Hair follicular keratinocyte (primary cell): ENCODE results near the genes IPO5 and SLC15A1.

GRCh38 chr13:97256959-97257571, 34.9 kb downstream of the MBNL2 start:
- RAMPAGE, long total RNA = no peak

- RAMPAGE, long total RNA = no peak
Observed at GRCh38 chr13:97257634-97258504, 35.7 kb downstream of the MBNL2 start.

- RAMPAGE, long total RNA = no peak
Observed at GRCh38 chr13:97295161-97296104, 73.3 kb downstream of the MBNL2 start.

DNA sequence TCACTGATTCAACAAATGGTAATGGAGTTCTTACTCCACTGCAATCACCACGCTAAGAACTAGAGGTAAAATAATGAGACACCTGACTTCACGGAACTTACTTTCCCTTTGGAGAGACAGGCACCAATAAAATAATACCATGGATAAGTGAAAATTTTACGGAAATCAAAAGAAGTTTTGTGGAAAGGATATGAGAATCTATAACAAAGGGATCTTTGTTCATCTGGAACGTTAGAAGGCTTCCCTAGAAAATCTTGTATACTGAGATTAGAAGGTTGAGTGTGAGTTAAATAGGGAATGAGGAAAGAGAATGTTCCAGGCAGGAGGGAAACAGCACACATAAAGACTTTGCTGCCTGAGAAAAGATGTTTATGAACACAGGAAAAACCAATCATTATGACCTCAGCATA, 19.6 kb upstream of the RAP2A start:
- RAMPAGE, long total RNA = no peak

DNA sequence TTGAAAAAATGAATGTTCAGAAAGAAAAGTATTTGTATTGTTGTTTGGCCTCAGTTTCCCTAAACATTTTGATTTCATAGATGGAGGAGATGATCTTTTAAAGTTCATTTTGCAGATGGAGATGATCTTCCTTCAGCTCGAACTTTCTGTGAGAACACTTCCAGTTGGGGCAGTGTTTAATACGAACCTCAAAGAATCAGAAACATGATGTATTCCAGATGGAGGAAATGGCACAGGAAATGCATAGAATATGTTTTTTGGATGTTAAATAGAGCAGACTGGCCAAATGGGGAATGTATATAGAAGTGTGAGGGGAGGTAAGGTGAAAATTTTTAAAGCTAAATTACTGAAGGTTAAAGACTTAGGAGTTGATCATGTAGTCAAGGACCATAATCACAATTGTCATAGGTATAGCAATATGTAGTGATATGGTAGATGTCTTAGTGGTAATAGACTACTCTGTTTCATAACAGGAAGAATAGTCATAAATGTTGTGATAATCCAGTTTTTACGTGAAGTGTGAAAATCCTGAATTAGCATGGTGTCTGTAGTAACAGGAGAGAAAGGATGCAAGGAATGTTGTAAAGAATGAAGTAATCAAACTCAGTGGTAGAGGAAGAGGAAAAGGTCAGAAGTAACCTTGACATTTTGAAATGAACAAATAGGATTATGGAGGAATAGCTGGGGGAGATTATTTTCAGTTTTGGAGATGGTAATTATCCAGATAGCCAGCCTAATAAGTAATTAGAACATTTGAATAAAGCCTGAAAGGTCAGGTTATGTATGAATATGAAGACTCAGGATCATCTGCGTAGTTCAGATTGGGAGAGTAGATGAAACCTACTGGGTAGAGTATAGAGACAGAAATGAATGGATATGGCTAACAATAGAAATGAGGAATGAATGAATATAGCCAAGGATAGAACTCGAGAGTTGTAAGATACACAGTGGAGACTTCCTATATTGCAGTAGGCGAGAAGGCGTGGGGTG, 5.2 kb downstream of the RAP2A start:
- RAMPAGE, long total RNA = no peak

- RAMPAGE, long total RNA = no peak
Observed at GRCh38 chr13:97538401-97538659, 104.4 kb downstream of the RAP2A start.

- RAMPAGE, long total RNA = no peak
Observed at GRCh38 chr13:97953508-97953857, at the start of gene IPO5. IPO5 (plus strand) TSS chr13:97953675.

DNA sequence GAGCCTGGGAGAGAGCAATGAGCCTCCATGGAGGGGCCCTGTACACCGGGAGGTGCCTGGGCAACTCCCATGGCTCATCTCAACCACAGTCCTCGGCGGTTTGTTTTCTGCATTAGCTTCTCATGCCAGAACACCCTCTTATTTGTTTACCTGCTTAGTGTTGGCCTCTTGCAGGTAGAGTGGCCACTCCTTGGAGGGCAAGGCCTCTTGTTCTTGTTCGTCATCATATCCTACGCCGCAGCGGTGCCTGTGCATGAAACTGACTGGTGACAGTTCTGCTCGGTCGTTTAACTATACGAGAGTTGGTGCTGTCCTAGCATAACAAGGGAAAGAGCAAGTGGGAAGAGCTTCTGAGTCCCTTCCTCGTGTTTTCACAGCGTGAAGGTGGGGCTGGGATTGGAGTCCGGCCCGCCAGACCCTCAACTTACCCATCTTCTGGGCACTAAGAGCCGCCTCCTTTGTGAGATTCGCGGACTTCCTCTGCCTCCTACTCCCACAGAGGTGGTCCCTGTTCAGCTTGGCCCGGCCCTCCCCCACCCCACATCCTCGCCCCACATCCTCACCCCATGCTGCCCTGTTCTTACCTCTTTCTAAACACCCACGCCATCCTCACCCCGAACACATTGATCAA, 40.6 kb upstream of the RNF113B start:
- RAMPAGE, long total RNA = no peak

DNA sequence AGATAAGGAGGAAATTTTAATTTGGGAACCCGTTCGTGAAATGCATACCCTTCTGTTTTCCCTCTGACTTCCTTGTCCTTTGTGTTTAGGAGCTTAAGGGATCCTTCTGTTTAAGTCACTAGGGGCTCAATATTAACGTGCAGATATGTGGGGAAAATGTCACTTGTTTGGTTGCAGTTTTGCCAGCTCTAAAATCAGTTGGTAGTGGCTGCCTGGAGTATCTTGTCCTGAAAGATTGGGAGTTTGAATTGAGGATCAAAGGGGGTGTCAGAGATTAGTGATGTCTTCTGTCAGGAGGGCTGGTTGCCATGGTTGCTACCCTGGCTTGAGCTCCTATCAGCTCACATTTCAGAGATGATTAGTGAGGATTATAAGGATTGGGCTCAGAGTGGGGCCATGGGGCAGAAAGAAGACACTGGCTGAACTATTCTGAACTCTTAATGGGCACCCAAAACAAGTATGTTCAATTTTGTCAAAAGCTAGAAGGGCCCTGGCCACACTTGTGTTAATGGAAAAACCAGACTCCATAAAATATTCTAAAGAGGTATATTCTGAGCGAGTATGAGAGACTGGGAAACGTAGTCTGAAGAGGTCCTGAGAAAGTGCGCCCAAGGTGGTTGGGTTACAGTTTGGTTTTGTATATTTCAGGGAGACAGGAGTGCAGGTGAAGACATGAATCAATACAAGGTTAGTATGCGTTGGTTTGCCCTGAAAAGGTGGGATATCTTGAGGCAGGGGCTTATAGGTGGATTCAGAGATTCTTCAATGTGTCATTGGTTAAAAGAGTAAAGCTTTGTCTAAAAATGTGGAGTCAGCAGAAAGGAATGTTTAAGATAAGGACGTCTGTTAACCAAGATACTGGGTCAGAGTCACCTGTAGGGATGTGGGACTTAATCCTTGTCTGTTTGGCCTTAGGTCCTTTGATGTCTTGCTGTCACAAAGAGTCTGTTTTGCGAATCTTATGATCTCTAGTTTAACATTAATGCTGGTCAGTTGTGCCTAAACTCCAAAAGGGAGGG, 95.7 kb upstream of the RNF113B start:
- RAMPAGE, long total RNA = no peak

DNA sequence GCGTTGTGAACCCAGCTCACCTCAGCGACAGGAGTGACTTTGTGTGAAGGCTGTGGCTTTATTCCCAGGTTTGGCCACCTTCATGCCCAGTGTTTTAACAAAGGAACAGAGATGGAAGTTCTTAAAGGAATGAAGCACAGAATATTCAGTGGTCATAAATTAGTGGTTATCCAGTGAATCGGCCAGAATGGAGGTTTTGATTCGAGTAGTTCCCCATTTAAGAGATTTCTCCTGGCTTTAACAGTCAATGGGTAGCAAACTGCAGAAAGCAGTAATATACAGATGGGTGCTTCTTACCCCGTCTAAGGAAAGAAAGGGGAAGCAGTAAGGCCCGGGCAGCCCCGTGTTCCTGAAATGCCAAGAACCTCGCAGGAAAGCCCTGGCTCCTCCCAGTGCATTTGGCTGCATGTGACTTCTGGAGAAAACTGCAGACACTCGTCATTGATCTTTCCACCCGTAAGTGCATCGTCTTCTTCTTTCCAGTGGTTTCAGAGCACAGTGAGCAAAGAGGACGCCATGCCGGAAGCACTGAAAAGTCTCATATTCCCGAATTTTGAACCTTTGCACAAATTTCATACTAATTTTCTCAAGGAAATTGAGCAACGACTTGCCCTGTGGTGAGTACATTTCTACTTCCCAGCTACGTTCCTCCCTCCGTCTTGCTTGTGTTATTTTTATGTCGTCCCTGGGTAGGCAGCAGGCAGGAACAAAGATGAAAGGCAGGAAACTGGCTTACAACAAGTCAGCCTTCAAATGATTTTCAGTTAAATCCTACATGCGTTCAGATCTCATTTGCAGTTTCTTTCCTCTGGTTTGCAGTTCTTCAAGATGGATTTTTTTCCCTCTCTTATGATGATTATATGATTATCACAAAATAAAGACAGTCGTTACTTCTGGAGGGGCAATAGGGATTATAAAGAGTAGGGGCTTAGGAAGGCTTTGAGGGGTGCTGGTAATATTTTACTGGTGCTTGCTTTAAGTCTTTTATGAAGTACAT, 165.2 kb downstream of the STK24 start:
- RAMPAGE, long total RNA = no peak

DNA sequence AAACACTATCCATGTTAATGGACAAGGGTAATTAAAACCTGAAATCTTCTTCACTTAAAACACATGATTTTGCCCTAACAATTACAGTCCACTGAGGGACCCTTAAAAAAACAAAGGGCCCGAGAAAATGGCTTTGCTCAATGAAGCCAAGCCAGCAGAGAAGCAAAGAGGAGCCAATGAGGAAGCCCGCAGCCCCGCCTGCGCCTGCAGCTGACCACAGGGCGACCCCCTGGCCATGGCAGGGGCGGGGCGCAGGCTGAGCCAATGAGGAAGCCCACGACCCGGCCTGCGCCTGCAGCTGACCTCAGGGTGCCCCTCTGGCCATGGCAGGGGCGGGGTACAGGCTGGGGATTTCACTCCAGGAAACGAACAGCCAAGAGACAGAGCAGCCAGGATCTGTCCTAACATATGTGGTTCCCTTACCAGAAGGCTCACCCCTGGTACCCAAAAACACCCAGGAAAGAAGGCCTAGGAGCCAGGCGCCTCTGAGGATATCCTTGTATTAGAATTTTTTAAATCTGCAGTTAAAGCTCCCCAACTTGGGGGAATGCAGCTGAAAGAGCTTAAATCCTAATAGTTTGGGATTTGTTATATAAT, 101.4 kb downstream of the STK24 start:
- RAMPAGE, long total RNA = no peak

- RAMPAGE, long total RNA = no peak
Observed at GRCh38 chr13:98476490-98477081, 100.3 kb downstream of the STK24 start.

- RAMPAGE, long total RNA = no peak
Observed at GRCh38 chr13:98512488-98513173, 64.3 kb downstream of the STK24 start.

DNA sequence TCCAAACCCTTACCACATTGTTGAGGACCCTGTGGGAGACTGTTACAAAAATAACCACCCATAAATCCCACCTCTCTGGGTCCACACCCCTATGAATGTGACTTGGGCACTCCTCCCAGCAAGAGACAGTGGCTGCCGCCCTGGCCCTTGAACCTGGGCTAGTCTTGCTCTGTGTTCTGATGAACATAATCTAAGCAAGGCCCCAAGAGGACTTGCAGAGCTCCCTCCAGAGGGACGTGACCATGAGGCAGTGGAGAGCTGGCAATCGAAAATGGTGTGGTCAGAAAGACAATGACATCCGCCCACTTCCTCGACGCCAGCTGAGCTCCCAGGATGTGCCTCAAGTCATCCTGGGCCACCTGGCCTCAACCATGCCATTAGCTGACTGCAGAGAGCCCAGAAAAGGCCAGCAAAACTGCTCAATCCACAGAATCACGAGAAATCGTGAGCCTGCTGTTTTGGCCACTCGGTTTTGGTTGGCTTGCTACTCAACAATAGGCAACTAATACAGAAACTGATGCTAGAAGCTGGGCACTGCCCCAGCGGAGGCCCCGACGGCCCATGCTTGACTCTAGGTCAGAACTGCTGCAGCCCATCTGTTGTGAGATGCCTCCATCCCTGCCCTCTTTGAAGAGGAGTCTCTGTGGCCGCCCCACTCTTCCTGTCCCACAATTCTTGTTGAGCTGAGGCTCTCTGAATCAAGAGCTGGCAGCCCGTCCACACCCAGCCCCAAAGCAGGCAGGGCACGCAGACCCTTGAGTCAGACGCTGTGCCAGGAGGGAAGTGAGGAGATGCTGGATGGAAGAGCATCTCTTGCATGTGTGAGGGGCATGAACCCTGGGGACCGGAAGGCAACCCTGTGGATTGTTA, 53.3 kb downstream of the STK24 start:
- RAMPAGE, long total RNA = no peak

DNA sequence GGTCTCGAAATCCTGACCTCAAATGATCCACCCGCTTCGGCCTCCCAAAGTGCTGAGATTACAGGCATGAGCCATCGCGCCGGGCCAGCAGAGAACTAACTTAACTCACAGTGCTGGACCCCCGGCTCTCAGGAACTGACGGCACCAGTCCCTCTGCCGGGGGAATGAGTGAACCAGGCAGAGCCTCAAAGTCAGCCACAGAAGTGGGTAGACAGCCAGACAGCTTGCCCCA, 8.8 kb downstream of the STK24 start:
- RAMPAGE, long total RNA = no peak

DNA sequence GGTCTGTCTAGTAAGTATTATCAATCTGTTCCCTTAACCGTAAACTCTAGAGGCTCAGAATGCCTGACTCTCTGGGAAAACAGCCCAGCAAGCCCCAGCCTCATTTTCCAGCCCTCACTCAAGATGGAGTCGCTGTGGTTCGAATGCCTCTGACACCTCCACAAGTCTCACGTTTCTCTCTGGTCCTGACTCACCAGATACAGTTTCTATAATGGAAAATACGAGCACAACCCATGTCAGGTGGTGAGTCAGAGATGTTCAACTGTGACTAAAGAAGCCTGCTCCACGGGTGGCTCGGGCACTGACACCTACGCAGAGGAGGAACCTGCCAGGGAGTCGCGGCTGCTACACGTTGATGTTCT, 87.1 kb upstream of the STK24 start:
- RAMPAGE, long total RNA = no peak

- RAMPAGE, long total RNA = no peak
Observed at GRCh38 chr13:98752522-98753144, at the start of gene SLC15A1. SLC15A1 (minus strand) TSS chr13:98752672.

DNA sequence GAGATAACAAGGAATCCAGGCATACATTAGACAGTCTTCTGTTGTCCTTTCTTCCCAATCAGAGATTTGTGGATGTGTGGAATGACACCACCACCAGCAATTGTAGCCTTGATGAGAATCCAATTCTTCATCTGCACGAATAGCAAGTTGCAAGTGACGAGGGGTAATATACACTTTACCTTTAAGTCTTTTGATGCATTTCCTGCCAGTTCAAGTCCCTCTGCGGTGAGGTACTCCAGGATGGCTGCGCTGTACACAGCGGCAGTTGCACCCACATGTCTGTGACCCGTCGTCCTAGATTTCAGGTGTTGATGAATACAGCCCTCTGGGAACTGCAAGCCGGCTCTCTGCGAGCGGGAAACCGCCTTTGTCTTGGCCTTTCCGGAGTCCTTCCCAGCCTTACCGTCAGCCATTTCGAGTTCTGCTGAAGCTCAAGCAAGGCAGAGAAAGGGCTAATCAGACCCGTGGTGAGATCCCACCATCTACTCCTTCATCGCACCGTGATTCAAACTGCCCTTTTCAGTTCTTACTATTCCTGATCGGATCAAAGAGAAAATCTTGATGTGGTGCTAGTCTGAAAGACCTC, 14.8 kb downstream of the UBAC2 start:
- RAMPAGE, long total RNA = no peak

DNA sequence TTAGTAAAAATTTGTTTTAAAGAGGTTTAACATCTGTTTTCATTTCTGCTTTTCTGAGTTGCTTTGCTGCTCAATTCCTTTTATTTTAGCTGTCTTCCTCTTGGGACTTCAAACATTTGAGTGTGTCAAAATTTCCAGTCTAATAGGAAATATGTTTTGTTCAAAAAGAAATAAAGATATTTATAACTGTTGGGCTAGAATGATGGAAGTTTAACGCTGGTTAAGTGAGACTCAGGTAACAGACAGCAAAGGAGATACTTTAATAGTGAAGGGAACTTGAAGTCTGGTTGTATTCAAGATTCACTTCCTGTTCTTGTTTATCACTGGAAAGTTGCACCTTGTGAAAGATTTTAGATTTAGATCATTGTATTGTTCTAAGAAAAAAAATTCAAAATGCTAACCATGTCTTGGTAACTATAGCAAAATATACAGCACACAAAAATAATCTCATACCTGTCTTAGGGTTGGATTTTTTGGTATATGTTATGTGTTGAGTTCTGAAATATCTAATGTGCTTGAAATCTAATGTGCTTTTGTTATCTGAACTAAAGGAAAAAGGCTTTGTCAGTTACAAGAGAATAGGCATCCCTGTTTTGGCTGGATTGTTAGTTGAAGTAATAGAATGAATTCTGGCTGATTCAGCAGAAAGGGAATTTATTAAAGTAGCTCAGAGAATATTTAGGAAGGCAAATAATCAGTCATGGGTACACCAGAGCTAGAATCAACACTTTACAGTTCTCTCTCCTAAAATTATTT, 24.4 kb upstream of the GPR18 start:
- RAMPAGE, long total RNA = no peak

GRCh38 chr13:99287740-99288573, 19.2 kb downstream of the GPR183 start:
- RAMPAGE, long total RNA = no peak